B cell (primary cell): ENCODE measurements around a stretch of chr1.

DNA sequence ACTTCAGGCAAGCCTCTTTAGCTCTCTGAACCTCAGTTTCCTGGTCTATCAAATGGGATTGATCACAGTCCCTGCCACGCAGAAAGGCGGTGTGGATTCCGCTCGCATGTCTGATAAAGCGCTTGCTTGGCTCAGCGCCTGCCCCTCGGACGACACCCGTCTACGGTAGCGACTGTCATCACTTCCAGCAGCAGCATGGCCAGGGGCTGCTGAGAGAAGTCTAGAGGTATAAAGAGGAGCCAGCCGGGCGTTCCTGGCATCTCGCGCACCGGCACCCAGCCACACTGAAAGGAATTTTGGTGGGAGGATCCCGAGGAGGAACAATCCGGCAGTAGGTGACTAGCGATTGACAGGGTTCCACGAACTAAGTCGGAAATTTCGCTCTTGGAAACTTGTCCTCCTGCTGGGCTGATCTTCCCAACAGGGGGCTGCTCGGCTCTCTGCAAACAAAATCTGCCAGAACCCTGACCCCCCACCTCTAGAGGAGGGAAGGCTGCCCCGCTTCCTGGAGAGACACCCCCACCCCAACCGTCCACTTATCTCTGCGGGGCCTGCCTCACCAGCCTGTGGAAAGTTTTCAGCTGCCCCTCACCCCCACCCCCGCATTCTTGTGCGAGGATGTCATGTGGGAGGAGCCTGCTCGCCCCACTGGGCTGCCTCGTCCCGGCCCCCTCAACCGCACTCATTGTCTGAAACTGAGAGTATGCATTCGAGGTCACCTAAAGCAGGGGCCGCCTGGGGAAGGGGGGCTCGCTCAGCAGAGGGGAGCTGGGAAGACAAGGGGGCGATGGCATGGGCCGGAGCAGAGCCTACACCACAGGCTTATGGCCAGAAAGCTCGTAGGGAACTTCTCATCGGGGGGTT is 9.8 kb downstream of the EPHA2 start:
- PRO-cap = no peak
- CAGE, long polyA plus RNA = no peak

DNA sequence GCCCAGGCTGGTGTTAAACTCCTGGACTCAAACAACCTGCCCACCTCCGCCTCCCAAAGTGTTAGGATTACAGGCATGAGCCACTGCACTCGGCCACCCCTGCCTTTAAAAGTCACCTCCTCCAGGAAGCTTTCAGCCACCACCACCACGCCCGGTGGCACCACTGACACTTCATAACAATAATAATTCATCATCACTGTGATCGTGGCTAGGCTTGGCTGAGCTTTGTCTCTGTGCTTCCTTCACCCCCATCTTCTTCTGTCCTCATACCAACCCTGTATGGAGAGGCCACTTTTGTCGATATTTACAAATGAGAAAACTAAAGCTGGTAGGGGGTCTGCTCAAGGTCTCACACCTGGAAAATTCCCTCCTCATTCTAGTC is 12.8 kb upstream of the EPHA2 start:
- PRO-cap = bidirectional peak, plus-strand start at position 196 of the sequence, minus-strand start at position 165 of the sequence
- CAGE, long polyA plus RNA = no peak

DNA sequence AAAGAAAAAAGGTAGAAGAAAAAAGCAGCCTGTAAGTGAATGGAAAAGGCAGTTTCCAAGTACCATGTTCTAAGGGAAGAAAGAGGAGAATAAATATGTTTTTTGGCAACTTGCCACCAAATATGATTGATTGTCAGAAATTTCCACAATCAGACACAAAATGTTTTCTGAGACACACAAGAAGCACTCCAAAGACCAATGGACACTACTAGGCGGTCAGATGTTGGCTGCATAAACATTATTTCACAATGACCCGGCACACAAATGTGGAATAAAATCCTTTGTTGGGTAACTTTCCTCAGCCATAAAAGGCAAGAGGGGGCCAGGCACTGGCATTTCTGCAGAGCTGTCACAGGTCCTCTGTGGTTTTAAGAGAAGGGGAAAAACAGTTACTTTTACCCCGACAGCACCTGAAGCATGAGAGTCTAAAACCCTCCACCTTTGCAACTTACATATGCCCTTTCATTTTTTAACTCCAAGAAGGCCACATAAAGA is 12.9 kb upstream of the CPLANE2 start:
- PRO-cap = no peak
- CAGE, long polyA plus RNA = no peak

GRCh38 chr1:16348968-16349512 is 3.2 kb downstream of the FBXO42 start:
- PRO-cap = no peak
- CAGE, long polyA plus RNA = no peak

- PRO-cap = no peak
- CAGE, long polyA plus RNA = no peak
These were observed 1.3 kb downstream of the SZRD1 start for GRCh38 chr1:16368159-16368884.

- PRO-cap = no peak
- CAGE, long polyA plus RNA = no peak
These were observed 72.8 kb downstream of the NECAP2 start for GRCh38 chr1:16513122-16513948.

DNA sequence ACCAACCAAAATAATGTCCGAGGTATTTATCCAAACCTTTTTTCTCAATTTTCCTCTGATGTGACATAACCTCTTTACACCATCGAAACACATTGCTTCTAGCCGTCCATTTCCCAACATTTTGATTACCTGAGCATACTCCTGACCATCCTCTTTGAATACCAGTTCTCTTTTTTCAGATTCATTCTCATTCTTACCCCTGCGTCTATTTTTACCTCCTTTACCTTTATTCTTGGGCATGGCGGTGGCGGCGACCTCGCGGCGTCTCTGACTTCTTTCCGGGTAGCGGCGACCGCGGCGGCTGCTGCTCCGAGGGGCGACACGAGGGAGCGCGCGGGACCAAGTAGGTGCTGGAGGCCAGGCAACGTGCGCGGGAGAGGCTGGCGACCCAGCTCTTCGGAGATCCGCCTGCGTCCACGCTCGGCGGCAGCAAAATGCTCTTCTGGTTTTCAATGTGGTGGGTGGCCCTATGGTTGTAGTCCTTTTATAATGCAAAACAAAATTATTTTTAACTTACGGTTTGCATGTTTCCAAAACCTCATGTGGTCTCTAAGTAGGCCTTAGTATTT is 235.8 kb upstream of the CROCC start:
- PRO-cap = unidirectional peak, minus-strand start at position 436 of the sequence
- CAGE, long polyA plus RNA = no peak

GRCh38 chr1:16699180-16700016 is 222.3 kb upstream of the CROCC start:
- PRO-cap = no peak
- CAGE, long polyA plus RNA = no peak

DNA sequence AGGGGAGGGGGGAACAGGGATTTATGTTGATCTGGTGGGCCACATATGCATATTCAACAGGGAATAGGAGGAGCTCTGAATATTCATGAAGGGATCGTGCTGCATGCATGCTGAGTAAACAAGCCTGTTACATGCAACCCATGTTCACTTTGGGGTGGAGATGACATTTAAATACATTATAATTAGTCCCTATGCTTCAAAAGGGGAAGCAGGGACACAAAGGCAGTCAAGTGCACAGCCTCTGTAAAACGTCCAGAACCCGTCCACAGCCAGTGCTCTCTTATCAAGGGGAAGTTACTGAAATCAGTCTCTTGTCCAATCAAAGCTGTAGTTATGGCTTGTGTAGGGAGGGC is 54.8 kb upstream of the CROCC start:
- PRO-cap = no peak
- CAGE, long polyA plus RNA = no peak

DNA sequence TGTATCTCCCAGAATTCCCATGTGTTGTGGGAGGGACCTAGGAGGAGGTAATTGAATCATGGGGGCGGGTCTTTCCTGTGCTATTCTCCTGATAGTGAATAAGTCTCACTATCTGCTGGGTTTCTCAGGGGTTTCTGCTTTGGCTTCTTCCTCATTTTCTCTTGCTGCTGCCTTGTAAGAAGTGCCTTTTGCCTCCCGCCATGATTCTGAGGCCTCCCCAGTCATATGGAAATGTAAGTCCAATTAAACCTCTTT is 51.8 kb upstream of the CROCC start:
- PRO-cap = no peak
- CAGE, long polyA plus RNA = no peak

GRCh38 chr1:16895154-16896472 is 26.1 kb upstream of the CROCC start:
- PRO-cap = bidirectional peak, plus-strand start at chr1:16895980, minus-strand start at chr1:16895673; unidirectional peak, plus-strand start at chr1:16896117; bidirectional peak, plus-strand start at chr1:16896166, minus-strand start at chr1:16896201
- CAGE, long polyA plus RNA = no peak

DNA sequence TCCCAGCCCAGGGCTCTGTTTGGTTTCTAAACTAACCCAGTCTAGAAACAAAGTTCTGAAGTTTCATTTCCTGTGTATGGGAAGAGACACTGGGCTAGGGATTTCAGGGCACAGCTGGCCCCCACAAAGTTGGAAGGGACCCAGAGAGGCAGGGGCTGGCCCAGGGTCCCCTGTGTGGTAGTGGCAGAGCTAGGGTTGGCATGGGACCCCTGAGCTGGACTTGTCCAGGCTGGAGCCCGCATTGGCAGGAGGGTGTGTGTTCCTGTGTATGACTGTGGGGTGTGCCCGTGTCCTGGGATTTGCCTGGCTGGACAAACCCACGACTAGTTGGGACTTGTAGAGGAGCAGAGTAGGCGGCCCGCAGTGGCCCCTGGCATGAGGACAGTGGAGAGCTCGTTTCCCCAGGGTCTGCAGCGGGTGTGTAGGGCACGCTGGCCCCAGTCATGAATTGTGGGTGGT is 3.7 kb downstream of the CROCC start:
- PRO-cap = no peak
- CAGE, long polyA plus RNA = no peak

GRCh38 chr1:16948135-16949032 is 26.7 kb downstream of the CROCC start:
- PRO-cap = no peak
- CAGE, long polyA plus RNA = no peak

GRCh38 chr1:16960685-16961408 is 19.6 kb downstream of the MFAP2 start:
- PRO-cap = unidirectional peak, minus-strand start at chr1:16960765
- CAGE, long polyA plus RNA = no peak

GRCh38 chr1:16984663-16985111 is 4.3 kb upstream of the MFAP2 start:
- PRO-cap = no peak
- CAGE, long polyA plus RNA = no peak

- PRO-cap = no peak
- CAGE, long polyA plus RNA = no peak
These were observed 2.6 kb upstream of the PADI2 start for GRCh38 chr1:17121910-17122248.

- PRO-cap = no peak
- CAGE, long polyA plus RNA = no peak
These were observed 3.4 kb upstream of the PADI1 start for GRCh38 chr1:17201501-17201863.

DNA sequence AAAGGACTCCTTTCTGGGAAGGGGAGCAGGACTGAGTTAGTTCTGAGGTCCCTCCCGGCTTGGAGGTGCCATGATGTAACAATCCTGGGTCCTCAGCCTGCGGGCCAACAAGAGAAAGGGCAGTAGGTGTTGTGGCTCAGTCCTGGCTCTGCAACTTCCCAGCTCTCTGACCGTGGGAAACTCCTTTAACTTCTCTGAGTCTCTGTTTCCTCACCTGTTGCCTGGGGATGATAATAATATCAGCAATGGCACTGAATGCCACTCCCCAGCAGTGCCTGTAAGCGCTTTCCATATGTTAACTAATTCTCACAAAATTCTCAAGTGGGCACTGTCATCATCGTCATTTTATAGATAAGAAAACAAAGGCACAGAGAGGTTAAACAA is 2.3 kb downstream of the PADI3 start:
- PRO-cap = no peak
- CAGE, long polyA plus RNA = no peak

DNA sequence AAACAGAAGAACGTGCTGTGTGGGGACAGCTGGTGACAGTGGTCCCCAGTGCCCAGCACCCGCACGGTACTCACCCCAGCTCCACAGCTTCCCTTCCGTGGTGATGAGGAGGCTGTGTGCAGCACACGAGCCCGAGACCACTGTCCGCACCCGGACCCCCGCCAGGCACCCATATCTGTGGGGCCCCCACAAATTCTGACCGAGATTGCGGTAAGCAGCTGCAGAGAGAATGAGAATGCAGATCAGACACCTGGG is 14.1 kb downstream of the RCC2 start:
- PRO-cap = no peak
- CAGE, long polyA plus RNA = no peak

- PRO-cap = no peak
- CAGE, long polyA plus RNA = no peak
These were observed 3.8 kb upstream of the RCC2 start for GRCh38 chr1:17443137-17443813.